Psoas muscle (tissue), 2 donors: ENCODE measurements around the genes ZBTB7B, DCST1 and SLC50A1.

DNA sequence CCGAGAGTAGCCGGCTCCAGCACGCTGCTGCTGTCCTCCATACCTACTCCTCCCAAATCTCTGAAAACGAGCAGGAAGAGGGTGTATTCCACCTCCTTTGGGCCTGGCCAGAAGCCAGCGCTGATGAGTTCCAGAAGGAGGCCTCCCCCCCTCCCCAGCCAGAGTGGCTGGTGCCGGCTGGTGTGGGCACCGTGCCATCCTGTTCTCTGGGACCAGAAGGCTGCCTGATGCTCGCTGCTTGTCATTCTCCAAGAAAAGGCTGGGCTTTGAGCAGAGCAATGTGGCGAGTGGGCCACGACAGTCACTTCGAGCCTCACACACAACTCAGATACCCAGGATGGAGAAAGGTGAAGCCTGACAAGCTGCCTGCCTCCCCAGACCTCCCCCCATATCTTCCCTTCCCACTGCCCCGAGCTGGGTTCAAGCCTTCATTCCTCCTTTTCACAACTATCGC lies 22.1 kb downstream of the KCNN3 start:
- PRO-cap, 2 experiments = no peak in any of the 2 experiments

- PRO-cap, 2 experiments = no peak in any of the 2 experiments
Observed at GRCh38 chr1:154946084-154946937, 9.6 kb downstream of the PBXIP1 start.

- PRO-cap, 2 experiments = peak in 2 of 2 experiments; most common plus-strand start chr1:155002766 (in 2); most common minus-strand start chr1:155003308 (in 2)
Observed at GRCh38 chr1:155002702-155003369, at the start of gene ZBTB7B. Gene ZBTB7B (plus strand): TSS chr1:155002802.

DNA sequence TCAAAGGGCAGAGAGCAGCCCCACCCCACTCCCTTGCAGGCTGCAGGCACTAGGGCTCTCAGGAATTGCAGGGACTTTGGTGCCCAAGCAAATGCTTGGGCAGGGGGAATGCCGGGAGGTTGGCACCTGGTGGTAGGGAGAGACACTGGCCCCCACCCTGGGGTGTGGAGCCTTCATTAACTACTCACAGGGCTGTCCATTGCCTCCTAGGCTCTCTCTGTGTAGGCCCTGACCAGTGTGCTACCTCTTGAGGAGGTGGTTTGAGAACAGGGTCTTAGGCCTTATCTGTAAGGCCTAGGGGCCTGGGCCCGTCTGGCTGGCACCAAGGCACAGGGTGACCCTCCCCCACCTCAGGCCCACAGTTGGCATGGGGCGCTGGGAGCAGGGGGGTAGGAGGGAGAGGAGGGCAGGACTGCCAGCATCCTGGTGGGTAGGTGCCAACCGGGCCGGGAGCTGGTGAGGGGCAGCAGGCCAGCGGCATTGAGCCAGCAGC lies 4.8 kb downstream of the ZBTB7B start:
- PRO-cap, 2 experiments = no peak in any of the 2 experiments

DNA sequence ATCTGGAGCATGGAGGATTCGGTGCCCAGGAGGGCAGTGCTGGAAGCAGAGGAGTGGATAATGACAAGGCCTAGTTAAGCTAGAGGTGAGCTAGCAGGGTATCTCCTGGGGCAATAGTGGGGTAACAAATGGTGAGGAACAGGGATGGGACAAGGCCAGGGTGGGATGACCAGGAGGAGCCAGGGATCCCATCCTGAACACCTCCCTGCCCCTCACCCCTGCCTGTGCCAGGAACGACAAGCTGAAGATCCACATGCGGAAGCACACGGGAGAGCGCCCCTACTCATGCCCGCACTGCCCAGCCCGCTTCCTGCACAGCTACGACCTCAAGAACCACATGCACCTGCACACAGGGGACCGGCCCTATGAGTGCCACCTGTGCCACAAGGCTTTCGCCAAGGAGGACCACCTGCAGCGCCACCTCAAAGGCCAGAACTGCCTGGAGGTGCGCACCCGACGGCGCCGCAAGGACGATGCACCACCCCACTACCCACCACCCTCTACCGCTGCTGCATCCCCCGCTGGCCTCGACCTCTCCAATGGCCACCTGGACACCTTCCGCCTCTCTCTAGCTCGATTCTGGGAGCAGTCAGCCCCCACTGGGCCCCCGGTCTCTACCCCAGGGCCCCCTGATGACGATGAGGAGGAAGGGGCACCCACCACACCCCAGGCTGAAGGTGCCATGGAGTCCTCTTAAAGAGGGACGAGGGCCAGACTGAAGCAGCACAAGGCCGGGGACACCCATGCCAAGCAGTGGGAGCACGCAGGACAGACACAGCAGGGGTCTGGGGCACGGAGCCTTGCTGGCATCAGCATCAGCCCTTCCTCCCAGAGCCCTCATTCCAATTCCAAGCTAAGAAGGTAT lies 13.6 kb downstream of the ZBTB7B start:
- PRO-cap, 2 experiments = no peak in any of the 2 experiments

- PRO-cap, 2 experiments = no peak in any of the 2 experiments
Observed at GRCh38 chr1:155019396-155020124, 14.0 kb downstream of the DCST2 start.

DNA sequence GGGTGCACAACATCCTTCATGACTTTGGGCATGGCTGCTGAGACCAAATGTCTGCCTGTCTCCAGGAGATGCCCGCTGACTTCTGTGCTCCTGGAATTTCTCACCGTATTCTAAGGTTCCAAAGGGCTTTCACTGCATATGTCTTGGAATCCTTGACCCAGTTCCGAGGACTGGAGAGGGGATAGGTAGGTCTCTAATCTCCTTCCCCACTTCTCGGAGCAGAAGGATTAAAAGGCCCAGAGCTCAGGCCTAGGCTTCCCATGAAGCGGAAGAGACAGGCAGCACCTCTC lies at the start of gene DCST1:
TSS of gene DCST1 (plus strand) at position 155 of the 290 bp plus-strand sequence.
- PRO-cap, 2 experiments = no peak in any of the 2 experiments

GRCh38 chr1:155043095-155044229 lies 7.7 kb upstream of the ADAM15 start:
- PRO-cap, 2 experiments = no peak in any of the 2 experiments

- PRO-cap, 2 experiments = peak in 2 of 2 experiments; most common plus-strand start chr1:155135234 (in 1); most common minus-strand start chr1:155135066 (in 2)
Observed at GRCh38 chr1:155134983-155135943, at the start of gene SLC50A1. Gene SLC50A1 (plus strand): TSS chr1:155135852.

DNA sequence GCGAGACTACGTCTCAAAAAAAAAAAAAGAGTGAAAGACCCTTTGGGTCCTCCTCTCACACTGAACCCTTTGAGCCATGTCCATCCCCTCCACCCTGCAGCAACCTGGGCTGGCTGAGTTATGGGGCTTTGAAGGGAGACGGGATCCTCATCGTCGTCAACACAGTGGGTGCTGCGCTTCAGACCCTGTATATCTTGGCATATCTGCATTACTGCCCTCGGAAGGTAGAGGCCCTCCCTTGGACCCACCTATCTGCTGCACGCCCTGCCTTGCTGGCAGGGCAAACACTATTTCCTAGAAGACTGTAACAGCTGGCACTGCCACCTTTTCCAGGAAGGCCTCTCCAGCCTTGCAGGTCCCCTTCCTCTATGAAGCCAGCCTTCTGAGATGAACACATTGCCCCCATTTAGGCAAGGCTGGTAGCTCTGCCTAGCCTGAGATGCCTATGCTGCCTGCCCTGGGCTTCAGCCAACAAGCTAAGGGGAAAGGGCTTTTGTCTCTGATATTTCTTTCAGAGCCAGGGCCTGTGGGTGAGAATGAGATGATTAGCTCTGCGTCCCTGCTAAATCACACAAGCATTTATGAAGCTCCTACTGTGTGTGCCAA lies 1.2 kb downstream of the SLC50A1 start:
- PRO-cap, 2 experiments = no peak in any of the 2 experiments

DNA sequence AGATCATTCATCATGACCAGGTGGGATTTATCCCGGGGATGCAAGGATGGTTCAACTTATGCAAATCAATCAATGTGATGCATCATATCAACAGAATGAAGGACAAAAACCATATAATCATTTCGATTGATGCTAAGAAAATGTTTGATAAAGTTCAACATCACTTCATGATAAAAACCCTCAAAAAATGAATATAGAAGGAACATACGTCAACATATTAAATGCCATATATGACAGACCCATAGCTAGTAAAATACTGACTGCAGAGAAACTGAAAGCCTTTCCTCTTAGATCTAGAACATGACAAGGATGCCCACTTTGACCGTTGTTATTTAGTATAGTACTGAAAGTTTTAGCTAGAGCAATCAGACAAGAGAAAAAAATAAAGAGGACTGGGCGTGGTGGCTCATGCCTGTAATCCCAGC lies 13.3 kb upstream of the DPM3 start:
- PRO-cap, 2 experiments = no peak in any of the 2 experiments

DNA sequence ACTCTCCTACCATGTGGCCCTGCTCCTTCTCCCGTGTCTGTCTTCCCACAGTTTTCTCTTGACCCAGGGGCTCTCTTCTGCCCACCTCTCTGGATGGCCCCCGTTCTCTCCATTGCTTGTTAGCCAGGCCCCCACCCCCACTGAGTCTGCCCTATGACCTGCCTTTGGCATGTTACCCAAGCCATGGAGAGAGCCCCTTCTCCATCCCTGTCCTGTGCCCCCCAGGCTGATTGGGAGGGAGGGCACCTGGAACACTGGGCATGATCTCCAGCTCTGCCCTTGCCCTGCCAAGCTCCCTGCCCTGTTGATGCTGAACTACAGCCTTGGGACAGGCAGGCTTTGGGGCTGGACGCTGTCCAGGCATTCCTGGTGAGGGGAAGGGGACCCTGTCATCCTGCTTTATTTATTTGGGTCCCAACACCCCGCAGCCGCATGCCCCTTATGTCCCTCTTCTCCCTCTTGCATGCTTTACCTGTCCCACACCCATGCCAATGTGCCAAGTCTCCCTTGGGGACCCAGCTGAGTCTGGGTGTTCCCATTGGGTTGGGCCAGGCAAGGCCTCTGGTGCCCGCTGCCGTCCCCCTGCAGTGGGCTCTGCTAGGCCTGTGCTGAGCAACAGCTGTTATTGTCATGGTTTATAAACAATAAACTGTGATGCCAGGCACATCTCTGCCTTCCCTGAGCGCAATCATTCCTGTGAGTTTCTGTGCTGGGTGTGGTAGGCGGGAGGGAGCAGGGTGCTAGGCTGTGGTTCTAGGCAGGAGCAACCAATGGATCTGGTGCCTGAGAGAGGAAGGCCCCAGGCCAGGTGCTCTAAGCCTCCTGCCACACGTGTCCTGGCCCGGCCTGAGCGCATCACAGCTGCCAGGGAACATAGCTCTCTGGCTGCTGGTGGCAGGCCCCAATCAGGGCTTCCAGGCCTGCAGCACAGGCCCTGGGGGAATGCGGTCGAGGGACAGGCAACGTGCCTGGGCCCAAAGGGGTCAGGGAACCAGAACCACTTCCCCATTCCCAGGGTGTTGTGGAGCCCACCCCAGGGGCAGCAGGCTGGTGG lies 11.0 kb downstream of the TRIM46 start:
- PRO-cap, 2 experiments = no peak in any of the 2 experiments

- PRO-cap, 2 experiments = no peak in any of the 2 experiments
Observed at GRCh38 chr1:155209455-155209880, 973 bp downstream of the MTX1 start.

DNA sequence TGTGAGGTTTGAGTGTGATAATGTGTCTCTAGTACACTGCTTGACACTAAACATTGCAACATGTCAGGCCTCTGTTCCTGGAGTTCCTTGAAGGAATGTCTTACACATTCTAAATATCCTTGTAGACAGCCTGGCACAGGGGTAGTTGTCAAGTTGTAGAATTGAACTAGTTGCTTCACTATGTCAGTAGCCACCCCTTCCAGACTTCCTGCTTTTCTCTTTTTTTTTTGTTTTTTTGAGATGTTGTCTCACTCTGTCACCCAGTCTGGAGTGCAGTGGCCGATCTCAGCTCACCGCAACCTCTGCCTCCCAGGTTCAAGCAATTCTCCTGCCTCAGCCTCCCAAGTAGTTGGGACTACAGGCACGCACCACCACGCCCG lies 11.7 kb downstream of the MTX1 start:
- PRO-cap, 2 experiments = no peak in any of the 2 experiments

GRCh38 chr1:155220600-155221009 lies 12.1 kb downstream of the MTX1 start:
- PRO-cap, 2 experiments = no peak in any of the 2 experiments

- PRO-cap, 2 experiments = no peak in any of the 2 experiments
Observed at GRCh38 chr1:155261178-155261728, 907 bp downstream of the SCAMP3 start.

DNA sequence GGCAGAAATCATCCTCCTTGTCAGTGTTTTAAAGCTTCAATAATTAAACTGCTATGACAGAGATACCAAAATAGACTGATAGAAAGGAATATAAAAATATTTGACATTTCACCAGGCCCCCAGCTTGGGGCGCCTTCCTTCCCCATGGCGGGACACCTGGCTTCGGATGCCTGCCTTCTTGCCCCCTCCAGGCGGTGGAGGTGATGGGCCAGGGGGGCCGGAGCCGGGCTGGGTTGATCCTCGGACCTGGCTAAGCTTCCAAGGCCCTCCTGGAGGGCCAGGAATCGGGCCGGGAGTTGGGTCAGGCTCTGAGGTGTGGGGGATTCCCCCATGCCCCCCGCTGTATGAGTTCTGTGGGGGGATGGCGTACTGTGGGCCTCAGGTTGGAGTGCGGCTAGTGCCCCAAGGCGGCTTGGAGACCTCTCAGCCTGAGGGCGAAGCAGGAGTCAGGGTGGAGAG lies 112.4 kb downstream of the RUSC1 start:
- PRO-cap, 2 experiments = no peak in any of the 2 experiments

GRCh38 chr1:155527494-155528077 lies 35.0 kb downstream of the ASH1L start:
- PRO-cap, 2 experiments = no peak in any of the 2 experiments

DNA sequence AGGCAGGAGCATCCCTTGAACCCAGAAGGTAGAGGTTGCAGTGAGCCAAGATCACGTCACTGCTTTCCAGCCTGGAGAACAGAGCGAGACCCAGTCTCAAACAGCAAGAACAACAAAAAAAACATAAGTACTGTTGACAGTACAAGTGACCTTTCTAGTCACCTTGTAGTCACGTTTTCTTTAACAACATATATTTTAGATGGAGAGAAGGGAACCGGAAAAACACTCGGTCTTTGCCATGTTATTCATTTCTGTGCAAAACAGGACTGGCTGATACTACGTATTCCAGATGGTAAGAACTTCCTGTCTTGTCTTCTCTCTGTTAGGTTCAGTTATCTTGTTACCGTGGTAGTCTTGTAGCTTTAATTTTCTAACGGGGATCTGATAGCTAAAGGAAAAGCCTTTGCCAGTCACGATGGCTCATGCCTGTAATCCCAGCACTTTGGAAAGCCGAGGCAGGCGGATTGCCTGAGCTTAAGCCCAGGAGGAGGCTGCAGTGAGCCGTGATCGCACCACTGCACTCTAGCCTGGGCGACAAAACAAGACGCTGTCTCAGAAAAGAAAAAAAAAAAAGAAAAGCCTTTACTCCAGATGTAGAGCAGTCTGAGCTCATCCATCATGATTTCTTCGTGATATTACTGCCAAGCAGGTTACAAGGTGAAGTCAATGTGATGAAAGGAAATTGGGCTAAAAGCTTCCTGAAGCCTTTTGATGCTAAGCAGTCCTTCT lies 11.2 kb upstream of the MSTO1 start:
- PRO-cap, 2 experiments = no peak in any of the 2 experiments

- PRO-cap, 2 experiments = no peak in any of the 2 experiments
Observed at GRCh38 chr1:155856215-155856613, 800 bp downstream of the GON4L start.